Neuron (in vitro differentiated cells): ENCODE results near the gene PKDREJ.

GRCh38 chr22:46062696-46063863 lies 86.1 kb upstream of the WNT7B start:
- PRO-cap, result no peak

DNA sequence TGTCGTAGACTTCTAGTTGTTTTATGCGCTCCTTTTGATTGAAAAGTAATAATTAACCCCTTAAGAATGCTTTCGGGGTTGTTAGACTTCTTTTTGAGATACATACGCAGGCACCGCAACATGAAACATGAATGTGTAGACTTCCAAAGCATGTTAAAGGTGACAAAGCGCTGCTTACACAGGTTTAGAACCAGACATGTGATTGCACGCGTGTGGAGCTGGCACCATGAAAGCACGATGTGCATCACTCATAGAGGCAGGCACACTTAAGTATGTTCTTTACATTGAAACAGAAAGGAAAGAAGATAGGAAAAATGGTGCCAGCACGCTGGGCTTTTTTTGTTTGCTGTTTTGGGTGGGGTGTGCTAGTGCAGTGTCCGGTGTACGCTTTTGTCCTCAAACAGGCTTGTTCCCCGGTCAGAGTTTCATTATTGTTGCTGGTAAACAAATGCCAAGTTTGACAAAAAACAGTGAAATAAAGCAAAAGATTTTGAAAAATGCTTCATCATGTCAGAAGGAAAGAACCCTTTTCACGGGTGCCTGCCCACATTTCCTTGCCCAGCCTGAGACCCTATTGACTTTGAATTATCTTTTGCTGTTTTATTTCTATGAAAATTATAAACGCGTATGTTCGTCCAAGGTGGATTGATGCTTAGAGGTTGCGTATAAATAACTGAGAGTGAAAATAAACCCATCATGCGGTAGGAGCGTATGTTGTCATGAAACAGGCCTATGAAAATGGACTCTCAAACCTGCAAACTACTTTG lies 83.5 kb upstream of the PPARA start:
- PRO-cap, result no peak

- PRO-cap, result no peak
Measured at GRCh38 chr22:46073983-46074856, 76.1 kb upstream of the PPARA start.

DNA sequence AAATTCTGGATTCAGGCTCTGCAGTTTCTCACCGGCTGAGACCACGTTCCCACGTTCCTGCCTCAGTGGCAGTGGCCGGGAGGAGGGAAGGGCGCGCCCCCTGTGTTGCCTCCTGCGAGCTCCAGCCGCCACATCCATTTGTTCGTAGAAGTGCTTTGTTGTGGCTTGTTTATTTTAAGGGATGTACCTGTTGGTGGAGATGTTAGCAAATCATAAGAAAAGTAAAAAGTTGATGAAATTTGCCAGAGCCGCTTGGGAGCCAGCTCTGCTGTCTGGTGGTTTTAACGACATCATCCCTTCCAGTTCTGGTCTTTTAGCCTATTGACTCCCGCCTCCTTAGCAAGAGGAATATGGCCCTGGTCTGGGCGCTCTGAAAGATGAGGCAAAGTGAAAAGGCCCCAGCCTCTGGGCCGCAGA lies 66.6 kb upstream of the PPARA start:
- PRO-cap, result no peak

DNA sequence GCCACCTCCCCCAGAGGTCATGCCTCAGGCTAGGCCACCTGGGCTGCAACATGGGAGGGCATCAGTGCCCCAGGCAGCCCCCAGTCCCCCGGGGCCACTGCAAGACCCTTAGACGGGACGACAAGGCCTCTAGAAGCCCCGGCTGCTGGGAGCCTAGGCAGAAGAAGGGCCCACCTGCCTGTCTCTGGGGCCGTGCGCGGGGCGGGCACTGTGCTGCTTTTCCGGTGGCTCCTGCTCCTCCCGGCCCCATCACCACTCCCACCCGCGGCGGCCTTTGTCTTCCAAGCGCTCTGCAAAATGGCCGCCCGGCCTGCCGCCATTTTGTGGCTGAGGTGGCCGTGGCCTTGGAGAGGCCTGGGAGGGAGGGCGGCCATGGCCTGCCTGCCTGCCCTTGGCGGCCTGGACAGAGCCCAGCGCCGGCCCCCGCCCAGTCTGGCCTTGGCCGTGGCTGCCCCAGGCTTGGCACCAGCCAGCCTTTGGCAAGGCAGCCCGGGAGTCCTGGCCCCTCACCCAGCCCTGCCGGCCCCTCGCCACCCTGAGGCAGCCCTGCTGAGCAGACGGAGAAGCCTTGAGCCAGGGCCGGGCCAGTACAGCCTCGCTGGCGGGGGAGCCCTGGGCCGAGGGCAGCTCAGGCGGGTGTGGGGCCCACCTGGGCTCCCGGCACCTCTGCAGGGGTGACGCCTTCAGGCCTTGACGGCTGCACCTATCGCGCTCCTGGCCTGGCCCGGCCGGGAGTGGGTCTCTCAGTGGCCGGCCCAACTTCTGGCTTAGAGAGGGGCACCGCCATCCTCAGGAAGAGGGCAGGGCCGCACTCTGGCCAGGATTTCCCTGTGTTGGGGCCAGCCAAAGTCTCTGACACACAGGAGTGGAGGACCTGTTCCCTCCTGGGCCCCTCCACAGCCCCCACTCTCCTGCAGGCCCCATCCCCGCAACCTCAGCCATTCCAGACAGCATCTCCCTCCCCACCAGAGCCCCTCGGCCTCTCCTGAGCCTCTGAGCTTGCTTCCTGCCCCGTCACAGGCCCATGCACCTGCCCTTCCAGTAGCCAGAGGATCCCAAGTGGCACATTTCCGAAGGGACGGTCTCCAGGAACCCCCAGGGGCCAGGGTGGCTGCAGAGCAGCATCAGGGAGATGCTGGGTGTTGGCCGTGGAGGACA lies 45.9 kb upstream of the PPARA start:
- PRO-cap, result no peak

DNA sequence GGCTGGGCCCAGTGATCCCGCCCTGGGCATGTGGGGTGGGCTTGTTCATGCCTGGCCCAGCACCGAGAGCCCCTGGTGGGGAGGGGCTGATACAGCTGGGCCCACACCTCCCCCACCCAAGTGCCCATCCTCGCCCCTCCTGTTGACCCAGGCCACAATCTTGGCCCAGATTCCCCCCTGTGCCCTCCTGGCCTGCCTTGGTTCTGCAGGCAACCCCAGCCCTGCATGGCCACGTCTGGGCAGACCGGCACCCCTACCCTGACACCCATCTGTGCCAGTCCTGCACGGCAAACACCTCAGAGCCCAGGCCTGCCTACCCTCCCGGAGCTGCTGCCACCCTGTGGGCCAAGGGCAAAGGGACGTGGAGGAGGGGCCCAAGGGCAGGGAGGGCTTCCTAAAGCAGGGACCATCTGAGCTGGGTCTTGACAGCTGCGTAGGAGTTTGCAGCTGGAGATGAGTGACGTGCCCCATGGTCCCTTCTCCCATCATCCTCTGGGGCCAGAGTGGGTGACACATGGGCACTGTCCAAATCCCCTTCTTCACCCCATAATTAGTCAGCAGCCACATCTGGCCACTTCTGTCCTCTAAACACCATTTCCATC lies 35.8 kb upstream of the PPARA start:
- PRO-cap, result no peak

DNA sequence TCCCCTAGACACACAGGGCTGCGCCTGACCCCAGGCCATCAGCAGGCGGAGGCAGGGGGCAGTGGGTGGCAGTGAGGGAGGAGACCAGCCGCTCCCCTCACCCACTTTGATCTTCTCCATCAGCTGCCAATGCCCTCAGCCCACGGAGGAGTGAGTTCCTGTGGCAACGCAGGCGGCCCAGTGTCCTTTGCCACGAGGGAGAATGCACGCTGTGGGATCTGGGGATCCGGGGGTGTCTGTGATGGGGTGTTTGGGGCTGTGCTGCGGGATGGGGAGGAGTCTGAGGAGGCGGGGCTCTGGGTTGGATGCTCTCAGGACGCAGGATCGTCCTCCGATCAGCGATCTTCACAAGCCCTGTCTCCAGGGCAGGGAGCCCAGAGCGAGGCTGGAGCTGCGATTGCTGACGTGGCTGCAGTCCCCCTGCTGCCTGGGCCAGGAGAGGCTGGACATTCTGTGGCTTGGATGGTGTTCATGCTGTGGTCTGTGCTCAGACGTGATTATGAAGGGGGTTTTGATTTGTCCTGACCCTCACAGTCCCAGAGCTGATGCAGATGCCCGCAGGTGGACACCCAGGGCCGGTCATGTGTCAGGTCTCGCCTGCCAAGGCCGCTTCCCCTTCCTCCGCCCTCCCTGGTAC lies 30.3 kb upstream of the PPARA start:
- PRO-cap, result no peak

GRCh38 chr22:46122483-46122851 lies 27.9 kb upstream of the PPARA start:
- PRO-cap, result no peak

- PRO-cap, result no peak
Measured at GRCh38 chr22:46126291-46126920, 23.9 kb upstream of the PPARA start.

- PRO-cap, result no peak
Measured at GRCh38 chr22:46131835-46132492, 18.4 kb upstream of the PPARA start.

GRCh38 chr22:46155944-46156569 lies 5.7 kb downstream of the PPARA start:
- PRO-cap, result no peak

GRCh38 chr22:46203570-46204080 lies 46.5 kb downstream of the CDPF1 start:
- PRO-cap, result no peak

DNA sequence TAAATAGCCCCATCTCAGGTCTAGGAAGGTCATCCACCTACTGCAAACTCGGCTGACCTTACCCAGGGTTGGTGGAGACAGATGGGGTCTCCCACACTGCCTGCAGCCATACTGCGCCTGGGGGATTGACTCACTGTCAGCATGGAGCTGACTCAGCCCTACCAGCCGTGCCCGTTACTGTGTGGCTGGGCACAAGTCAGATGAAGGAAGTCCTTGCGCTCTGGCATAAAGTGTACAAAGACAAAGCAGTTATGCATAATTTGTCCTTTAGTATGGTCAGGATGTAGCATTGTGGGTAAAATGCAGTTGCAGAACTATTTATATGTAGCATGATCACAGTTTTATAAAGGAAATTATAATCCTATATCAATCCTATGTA lies 16.7 kb downstream of the CDPF1 start:
- PRO-cap, result no peak

DNA sequence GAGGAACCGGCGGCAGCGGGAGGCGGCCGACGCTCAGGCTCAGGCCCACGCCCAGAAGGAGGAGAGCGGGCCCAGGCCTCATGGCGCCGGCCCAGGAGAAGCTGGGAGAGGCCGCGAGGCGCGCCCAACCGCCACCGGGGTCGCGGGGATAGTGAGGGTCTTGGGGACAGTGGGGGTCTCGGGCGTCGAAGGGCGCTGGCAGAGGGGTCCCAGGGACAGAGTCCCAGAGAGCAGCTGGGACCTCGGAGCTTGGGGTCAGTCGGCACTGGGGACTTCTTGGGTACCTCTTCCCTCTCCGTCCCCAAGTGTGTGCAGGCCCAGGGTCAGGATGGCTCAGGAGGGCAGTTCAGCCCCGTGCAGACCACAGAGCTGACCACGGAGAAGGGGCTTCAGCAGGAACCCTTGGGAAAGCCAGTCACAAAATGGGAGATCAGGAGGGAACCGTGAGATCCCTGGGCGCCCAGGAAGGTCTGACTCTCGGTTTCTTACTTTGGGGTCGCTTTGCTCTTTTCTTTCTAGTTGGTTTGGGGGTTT lies at the start of gene PKDREJ:
TSS of gene PKDREJ (minus strand) at position 103 of the 534 bp plus-strand sequence.
- PRO-cap, result no peak

DNA sequence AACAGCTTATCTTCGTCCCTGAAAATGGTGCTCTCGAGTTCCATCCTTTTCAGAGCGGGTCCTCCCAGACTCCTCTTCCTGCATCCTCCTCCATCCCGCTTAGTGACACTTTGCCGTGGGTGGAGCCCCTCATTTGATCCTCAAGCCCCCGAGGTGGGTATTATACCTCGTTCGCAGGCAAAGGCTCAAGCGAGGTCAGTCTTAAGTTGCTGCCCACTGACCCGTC lies 800 bp upstream of the GTSE1 start:
- PRO-cap, result no peak

DNA sequence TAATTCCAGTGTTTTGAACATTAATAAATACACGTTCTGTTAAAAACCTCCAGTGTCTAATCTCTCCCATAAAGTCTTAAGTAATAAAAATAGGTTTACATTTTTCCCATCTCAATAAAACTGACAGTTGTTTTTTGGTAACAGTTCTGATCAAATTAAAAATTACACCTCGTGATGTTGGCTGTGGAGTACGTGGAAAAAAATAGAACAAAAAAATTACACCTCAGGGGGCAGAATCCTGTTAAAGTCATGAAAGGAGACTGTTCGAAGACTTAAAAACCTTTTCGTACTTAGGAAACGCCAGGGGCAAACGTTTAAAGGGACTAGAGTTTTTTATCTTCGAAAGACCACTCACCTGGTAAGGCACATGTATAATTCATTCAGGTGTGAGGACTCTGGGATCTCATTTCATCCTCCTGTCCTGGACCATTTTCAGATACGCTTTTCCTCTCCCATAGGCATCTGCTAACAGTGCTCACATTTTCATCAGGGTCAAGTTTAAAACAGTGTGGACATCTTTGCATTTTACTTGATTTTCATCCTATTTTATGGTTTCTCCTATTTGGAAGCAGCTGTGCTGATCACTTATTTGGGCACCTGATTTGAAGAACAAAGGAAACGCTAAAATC lies 25.8 kb downstream of the TRMU start:
- PRO-cap, result no peak

GRCh38 chr22:46373948-46375067 lies 38.8 kb downstream of the TRMU start:
- PRO-cap, result no peak

GRCh38 chr22:46453056-46453495 lies 84.3 kb downstream of the CELSR1 start:
- PRO-cap, result no peak

DNA sequence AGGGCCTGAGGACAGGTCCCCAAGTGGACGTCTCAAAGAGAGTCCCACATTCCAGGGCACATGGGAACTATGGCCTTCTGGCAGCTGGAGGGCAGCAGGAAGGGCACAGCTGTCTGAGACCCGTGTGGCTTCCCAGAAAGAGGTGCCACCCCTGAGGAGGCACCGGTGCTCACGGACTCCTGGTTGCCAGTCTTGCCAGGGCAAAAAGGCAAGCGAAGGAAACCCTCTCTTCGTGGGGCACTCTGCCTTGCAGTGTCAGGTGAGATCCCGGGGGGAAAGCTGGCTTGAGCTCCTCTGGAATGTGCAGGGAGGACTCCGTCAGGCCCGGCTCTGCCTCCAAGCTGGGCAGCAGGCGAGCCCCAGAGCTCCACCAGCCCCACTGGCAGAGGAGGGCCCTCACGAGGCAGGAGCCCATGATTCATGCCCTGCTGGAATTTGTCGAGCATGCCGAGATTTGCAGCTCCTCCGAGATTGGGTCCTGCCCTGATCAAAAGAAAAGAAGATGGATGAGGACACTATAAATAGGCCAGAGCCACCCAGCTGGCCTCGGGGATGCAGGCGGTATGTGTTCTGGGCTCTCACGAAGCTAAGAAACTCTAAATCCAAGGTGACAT lies 9.9 kb upstream of the CELSR1 start:
- PRO-cap, result no peak

DNA sequence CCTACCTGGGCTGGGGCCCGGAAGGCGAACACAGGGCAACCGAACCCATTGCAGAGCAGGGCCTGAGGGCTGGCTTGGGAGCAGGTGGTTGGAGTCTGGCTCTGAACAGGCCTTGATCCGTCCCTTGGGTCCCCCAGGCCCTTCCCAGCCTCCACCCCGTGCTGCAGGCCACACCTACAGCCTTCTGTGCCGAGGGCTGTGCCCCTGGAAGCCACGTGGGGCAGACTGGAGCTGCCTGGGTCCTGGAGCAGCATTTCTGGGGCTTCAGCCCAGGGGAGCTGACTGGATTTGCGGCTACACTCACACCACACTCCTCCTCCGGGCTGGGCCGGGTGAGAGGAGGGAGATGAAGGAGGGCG lies 26.3 kb upstream of the CELSR1 start:
- PRO-cap, result unidirectional peak, plus-strand start at position 223 of the sequence